NT2/D1 (cell line): ENCODE measurements around the gene PIAS3.

- RRBS, 2 experiments: no CpG with 5 or more reads among the region's 54 CpGs
Measured at GRCh38 chr1:144412046-144413004, 38.9 kb upstream of the PPIAL4E start.

DNA sequence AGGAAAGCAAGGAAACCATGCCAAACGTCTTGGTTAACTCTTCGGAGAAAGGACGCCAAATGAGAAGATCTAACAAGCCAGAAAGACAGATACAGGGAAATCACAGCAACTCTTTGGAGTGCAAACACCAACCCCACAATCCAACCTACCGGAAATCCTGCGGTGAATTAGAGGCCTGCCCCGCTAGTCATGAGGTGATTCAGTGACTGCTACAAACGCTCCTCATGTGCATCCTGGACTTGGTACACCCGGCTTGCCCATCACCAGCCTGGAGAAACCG is 835 bp downstream of the NBPF15 start:
- RRBS, 2 experiments: 4% methylated on average over 6 of the region's 9 CpGs

- RRBS, 2 experiments: no CpG with 5 or more reads among the region's 42 CpGs
Measured at GRCh38 chr1:144551176-144552063, 41.3 kb upstream of the PPIAL4F start.

GRCh38 chr1:145009837-145010185 is 85.3 kb downstream of the SRGAP2B start:
- RRBS, 2 experiments: no CpG with 5 or more reads among the region's 2 CpGs

DNA sequence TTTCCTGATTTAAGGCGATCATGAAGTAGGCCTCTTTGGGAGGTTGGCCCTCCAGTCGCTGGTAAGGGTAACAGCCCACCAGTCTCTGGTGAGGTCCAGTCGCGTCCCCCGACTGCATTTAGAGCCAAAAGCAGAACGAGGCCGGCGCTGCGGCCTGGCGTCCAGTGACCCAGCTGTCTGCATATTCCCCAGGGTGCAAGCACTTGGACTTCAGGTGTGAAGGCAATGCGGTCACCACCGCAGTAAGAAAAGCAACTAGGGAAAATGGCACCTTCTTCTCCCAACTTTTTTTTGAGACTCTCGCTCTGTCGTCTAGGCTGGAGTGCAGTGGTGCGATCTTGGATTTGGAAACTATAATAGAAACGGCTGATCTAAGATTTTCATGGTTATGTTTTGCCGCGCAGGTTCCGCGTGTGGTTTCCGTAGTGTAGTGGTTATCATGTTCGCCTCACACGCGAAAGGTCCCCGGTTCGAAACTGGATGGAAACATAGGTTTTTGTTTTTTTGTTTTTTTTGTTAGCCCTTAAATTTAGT is 61.0 kb downstream of the FAM72D start:
- RRBS, 2 experiments: no CpG with 5 or more reads among the region's 26 CpGs

GRCh38 chr1:145191327-145191850 is 50.6 kb downstream of the PPIAL4D start:
- RRBS, 2 experiments: no CpG with 5 or more reads among the region's 2 CpGs

- RRBS, 2 experiments: no CpG with 5 or more reads among the region's 3 CpGs
Measured at GRCh38 chr1:145690255-145690929, 16.8 kb downstream of the PDZK1 start.

GRCh38 chr1:145707987-145708541 is 896 bp upstream of the PDZK1 start:
- RRBS, 2 experiments: no CpG with 5 or more reads among the region's 9 CpGs

GRCh38 chr1:145777234-145777973 is 46.5 kb downstream of the RNF115 start:
- RRBS, 2 experiments: no CpG with 5 or more reads among the region's 1 CpG

- RRBS, 2 experiments: no CpG with 5 or more reads among the region's 8 CpGs
Measured at GRCh38 chr1:145824572-145825035, 604 bp downstream of the POLR3C start.

DNA sequence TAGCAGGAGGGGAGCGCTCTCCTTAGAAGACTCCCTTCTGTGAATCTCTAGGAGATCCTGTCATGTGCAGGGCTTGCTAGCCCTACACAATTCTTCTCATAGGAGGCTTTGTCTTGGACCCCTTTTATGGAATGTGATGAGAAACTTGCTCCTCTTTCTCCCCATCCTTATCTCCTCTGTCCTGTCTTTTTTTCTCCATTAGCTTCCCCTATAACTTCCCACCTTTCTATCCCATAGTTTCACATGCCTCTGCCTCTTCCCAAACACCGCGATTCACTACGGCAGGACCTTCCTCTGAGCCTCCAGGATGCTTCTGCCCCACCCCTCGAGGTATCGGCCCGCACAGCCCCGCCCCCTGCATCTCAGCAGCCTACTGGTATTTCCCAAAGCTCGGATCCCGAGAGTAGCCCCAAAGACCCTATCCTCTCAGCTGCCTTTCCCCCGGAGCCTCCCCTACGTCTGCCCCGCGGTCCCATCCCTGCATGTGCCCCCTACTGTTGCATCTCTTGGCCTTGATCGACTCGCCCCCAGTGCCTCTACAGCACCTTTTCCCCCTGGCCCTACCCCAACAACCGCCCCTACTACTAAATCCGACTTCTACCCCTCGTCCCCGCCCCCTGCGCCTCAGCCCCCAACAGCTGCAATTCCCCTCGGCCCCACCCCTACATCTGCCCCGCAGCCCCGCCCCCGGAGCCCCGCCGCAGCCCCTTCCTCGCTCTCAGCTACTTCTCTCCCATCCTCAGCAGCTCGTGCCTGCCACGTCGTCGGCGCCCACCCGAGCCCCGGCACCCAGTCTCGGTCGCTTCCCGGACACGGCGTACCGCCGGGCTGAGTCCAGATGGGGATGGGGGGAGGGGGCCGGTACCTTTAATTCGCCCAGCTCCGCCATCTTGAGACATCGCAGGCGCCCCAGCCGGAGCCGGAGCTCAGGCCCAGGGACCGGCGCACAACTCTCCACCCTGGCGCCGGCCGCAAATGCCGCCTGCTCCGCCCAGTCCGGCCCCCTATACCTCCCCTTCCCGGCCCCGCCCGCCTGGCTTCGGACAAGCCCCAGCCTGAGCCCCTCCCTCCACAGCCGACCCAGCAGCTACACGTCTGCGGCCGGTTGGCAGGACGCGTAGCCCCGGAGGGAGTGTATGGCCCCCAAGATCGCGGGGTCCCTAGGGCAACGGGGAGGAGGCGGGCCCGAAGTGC is at the start of gene PIAS3:
Gene PIAS3, minus strand, starts transcription at position 980 of the 1,194 bp plus-strand sequence.
- RRBS, 2 experiments: under 1% methylated on average over 20 to 24 of the region's 73 CpGs

GRCh38 chr1:145859512-145860309 is 830 bp upstream of the PIAS3 start:
- RRBS, 2 experiments: no CpG with 5 or more reads among the region's 43 CpGs

DNA sequence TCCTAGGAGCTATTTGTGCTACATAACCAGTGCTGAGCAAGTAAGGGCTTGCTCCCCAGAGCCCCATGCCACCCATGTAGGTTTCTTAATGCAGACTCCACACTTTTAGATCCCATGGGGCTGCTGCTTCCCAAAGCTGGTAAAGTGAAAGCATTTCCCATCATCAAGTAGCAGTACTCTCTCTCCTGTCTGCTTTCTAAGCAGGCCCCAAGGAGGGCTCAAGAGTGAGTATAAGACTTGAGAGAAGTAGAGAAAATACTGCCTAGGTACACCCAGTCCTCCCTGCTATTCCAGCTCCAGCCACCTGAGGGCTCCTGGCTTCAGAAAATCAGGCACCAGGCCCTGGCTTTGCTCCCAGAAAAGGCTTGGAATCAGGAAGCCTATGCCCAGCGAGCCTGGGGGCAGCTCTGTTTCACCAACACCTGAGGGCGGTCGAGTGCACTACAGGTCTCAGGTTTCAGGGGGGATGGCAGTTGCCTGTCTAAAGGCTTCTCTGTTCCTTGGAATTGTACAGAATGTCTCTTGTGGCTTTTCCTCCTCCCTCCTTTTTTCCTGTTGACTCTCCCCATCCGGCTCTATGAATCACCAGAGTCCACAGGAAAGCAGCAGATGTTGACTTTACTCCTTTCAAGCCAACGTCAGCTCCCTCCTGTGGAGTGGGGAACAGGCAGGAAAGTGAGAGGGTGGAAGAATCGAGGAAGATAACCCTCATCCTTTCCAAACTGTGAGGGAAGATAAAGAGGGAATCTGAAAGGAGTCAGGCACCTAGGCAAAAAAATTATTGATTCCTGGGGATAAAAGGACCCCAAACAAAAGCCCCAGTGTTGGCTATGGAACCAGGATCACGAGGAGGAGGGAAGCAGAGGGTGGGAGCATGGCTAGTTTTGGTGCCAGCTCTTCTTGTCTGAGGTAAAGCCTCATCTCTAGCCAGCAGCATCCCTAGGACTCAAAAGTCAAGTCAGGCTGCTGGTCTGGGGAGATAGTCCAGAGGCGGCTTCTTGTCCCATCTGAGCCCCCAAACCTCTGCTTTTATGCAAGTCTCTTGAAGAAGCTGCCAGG is 6.4 kb upstream of the ANKRD35 start:
- RRBS, 2 experiments: no CpG with 5 or more reads among the region's 8 CpGs

DNA sequence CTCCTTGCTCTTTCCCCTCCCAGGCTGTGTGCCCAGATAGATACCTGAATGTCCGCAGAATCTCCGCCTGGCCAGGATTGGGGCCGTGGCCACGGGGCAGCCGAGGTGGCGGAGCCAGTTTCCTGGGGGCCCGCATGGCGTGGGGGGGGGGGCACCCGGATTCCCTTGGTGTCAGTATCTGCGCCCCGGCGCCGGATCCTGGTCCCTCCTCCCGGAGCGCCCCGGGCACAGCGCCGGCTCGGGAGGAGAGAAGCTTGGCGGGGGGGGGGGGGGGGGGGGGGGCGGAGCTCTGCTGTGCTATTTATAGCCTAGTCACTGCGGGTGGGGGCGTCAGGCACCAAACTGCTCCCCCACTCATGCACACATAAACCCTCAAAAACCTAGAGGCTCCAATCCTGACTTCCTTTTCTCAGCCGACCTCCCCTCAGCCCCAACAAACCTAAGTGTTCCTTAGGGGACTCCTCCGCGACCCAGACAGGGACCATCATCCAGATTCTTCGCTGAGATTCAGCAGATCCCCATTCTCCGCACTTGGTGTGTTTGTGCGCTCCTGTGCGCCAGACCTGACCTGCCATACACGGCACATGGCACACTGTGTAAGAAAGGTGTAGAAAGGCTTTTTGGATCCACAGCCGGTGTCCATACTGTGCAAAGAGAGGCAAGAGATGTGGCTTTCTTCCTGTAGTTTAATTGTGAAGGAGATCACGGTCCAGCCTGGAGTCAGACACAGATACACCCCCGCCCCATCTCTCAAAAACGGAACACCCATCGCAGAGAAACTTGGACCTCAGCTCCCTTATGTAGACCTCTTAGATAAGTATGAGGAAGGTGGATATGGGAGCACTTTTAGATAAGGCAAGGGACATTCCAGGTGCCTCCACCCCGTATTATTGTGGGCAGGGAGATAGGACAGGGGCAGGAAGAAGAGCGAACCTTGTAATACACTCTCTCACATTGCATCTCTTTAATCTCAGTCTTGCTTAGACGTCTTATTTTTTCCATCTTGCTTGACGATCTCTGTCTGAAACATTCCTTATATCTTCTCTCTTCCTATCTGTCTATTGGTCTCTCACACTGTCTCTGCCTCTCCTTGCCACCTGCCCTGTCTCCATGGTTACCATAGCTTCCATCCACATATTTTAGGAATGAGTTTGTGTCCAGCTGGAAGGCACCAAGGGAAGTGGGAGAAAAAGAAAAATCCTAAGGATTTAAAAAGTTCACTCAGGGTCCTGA is 1.6 kb downstream of the ANKRD34A start:
- RRBS, 2 experiments: no CpG with 5 or more reads among the region's 40 CpGs

DNA sequence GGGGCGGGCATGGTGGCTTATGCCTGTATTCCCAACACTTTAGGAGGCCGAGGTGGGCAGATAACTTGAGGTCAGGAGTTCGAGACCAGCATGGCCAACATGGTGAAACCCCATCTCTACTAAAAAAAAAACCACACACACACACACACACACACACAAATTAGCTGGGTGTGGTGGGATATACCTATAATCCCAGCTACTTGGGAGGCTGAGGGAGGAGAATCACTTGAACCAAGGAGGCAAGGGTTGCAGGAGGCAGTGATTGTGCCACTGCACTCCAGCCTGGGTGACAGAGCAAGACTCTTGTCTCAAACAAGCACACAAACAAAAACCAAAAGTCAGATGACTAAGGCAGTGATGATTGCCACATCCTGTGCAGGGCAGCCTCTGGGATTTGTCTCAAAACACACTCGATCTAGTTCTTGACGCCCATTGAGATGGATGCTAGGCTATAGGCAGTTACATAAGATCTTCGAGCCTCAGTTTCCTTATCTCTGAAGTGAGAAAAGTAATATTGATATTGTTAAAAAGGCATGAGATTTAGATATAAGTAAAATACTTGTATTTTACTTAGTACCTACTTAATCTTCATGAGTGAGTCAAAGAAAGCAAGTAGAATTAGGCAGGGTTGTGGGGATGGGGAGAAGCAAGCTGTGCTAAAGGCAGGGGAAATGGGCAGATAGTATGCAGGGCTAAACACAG is 67.4 kb upstream of the PPIAL4H start:
- RRBS, 2 experiments: no CpG with 5 or more reads among the region's 6 CpGs

GRCh38 chr1:147072379-147073502 is 99.5 kb downstream of the PRKAB2 start:
- RRBS, 2 experiments: 41% methylated on average over 7 of the region's 61 CpGs; no CpG with 5 or more reads in 1 of the 2 experiments

DNA sequence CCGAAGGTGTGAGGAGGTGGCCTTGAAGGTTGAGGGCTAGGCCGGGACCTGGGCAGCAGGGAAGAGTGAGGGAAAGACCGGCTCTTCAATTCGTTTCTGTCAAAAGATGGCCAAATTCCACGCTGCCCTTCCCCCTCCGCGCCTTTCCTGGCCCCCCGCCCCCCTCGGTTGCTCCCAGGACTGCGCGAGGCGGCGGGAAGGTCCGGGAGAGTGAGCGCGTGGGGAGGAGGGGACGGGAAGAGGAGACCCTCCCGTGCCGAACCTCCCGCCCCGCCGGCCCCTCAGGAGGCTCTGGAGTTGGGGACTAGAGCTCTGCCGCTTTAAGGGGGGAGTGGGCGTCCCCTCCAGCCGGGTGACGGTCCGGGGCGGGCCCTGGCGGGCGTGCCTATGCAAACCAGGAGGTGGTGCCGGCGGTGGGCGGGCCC is 58.0 kb downstream of the BCL9 start:
- RRBS, 2 experiments: 1 to 3% methylated on average over 17 to 23 of the region's 33 CpGs

DNA sequence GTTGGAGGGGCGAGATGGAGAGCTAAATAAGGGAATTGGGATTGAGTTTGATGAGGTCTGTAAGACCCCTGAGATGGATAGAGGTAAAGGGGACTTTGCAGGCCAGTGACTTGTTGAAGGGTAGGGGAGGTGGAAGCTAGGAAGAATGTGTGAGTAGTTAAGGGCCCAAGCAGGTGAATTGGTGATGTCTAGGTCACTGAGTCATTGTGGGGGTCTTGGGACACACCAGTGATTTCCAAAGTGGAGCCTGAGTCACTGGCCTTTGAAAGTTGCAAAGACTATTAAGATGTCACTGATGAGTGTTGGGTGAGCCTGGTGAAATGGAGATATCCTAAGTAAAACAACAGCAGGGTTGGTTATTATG is 59.4 kb downstream of the BCL9 start:
- RRBS, 2 experiments: no CpG with 5 or more reads among the region's 1 CpG

DNA sequence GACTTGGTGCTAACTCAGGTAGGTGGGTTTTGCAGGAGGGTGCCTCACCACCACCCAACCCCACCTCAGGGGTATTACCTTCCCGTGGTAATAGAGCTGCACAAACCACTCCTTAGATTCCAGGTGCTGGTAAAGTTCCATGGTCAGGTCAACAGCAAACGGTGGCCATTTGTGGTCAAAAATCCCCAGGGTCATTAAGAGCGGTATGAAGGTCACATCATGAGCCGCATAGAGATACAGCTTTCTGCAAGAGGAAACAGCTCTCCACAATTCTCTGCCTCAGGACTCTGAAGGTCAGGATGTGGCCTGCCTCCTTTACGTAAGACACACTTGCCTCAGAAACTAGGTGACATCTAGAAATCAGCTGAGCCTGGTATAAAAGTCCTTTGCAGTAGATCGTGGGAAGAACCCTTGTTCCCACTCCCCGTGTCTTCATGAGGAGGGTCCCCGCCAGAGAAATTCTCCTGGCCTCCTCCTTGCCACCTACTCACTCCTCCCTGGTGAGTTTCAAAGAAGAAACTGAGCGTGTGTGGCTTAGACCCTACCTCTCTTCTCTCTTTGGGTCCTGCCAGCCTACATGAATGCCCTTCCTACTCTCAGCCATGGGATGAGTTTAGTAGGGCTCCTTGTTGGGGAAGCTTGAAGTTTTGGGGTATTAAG is 22.0 kb downstream of the ACP6 start:
- RRBS, 2 experiments: no CpG with 5 or more reads among the region's 9 CpGs